Karpas-422 (cell line): ENCODE measurements around the gene EGFLAM.

- PRO-cap: no peak
- RAMPAGE, long total RNA: no peak
Observed at GRCh38 chr5:36242650-36242992, 896 bp upstream of the NADK2 start.

- PRO-cap: bidirectional peak, plus-strand start at chr5:36876781, minus-strand start at chr5:36876689
- RAMPAGE, long total RNA: no peak
Observed at GRCh38 chr5:36876511-36876728, 149 bp upstream of the NIPBL start.

DNA sequence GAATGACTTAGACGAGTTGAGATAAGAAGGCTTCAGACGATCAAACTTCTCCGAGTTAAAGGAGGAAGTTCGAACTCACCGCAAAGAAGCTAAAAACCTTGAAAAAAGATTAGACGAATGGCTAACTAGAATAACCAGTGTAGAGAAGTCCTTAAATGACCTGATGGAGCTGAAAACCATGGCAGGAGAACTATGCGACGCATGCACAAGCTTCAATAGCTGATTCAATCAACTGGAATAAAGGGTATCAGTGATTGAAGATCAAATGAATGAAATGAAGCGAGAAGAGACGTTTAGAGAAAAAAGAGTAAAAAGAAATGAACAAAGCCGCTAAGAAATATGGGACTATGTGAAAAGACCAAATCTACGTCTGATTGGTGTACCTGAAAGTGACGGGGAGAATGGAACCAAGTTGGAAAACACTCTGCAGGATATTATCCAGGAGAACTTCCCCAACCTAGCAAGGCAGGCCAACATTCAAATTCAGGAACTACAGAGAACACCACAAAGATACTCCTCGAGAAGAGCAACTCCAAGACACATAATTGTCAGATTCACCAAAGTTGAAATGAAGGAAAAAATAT, 144.6 kb downstream of the WDR70 start:
- PRO-cap: no peak
- RAMPAGE, long total RNA: no peak

- PRO-cap: no peak
- RAMPAGE, long total RNA: no peak
Observed at GRCh38 chr5:37838881-37839386, 907 bp downstream of the GDNF start.

- PRO-cap: no peak
- RAMPAGE, long total RNA: no peak
Observed at GRCh38 chr5:38258278-38259428, at the start of gene EGFLAM. EGFLAM (plus strand) TSS chr5:38258559.

GRCh38 chr5:38386718-38387116, 128.4 kb downstream of the EGFLAM start:
- PRO-cap: no peak
- RAMPAGE, long total RNA: no peak

DNA sequence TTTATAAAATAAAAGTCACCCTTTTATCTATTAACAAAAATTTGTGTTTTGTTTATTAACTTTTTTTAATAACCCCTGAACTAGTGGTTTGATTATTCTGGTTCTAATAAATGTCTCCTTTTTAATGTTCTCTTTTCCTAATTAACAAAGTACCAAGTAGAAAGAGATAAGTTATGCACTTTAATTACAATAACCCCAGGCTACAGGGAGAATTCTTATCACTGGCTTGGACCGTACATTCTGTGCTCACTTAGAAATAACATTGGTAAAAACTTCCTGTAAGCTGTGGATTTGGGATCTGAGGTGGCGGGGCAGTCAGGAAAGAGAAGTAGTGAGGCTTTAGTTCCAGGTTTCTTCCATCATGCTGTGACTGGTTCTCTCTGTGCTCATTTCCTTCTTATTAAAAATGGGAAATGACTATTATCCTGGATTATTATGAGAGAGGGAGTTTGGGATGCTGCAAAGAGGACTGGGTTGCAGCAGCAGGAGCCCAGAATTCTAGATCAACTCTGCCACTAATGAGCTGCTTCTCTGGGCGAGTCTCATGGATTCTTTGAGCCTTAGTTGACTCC, 142.0 kb downstream of the EGFLAM start:
- PRO-cap: no peak
- RAMPAGE, long total RNA: no peak

DNA sequence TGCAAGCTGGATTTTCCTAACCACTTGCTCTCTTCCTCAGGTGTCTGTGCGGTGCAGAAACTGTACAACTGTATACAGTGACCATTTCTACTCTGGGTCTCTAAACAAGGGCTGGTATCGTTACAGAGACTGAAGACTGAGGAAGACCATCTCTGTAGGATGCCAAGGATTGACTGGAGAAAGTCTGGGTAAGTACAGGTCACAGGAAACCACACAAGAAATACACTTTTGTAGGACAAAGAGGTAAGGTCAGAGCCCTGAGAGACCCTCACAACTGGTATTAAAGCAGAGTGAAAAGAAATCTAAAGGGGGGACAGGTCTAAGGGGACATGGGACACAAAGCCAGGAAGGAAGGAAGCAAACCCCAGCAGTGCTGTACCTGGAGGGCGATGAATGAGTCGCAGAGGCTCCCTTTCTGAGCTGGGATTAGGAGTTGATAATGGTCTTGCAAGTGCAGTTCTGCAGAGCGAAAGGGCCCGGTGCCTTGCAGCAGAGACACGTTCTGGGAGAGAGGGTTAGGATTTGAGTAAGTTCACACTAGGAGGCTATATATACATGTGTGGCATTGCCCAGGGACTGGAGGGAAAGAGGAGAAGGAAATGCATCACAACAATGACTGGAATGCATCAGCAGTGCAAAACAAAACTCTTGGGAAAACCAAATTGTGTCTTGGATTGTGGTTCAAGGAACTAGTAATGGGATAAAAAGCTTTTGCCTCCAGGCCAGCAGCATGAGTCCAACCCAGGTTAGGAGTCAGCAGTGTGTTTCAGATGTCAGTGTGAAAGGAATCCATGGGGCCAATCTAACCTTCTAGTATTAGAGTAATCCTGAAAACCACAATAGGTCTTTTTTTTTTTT, 38.7 kb upstream of the LIFR start:
- PRO-cap: no peak
- RAMPAGE, long total RNA: no peak

GRCh38 chr5:38639360-38639983, 83.0 kb upstream of the LIFR start:
- PRO-cap: no peak
- RAMPAGE, long total RNA: no peak

DNA sequence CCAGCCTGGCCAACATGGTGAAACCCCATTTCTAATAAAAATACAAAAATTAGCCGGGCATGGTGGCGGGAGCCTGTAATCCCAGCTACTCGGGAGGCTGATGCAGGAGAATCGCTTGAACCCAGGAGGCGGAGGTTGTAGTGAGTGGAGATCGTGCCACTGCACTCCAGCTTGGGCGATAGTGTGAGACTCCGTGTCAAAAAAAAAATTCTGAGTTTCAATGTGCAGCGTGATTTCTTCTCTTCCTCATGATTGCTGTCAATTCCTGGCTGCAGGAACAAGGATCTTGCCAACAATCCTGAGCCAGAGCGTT, 38.5 kb upstream of the OSMR start:
- PRO-cap: no peak
- RAMPAGE, long total RNA: no peak

GRCh38 chr5:38816165-38816711, 29.6 kb upstream of the OSMR start:
- PRO-cap: no peak
- RAMPAGE, long total RNA: no peak

- PRO-cap: no peak
- RAMPAGE, long total RNA: no peak
Observed at GRCh38 chr5:38847266-38848435, 1.8 kb downstream of the OSMR start.

GRCh38 chr5:38909278-38910084, 63.7 kb downstream of the OSMR start:
- PRO-cap: no peak
- RAMPAGE, long total RNA: no peak

GRCh38 chr5:38958652-38959089, 112.9 kb downstream of the OSMR start:
- PRO-cap: no peak
- RAMPAGE, long total RNA: no peak

- PRO-cap: no peak
- RAMPAGE, long total RNA: no peak
Observed at GRCh38 chr5:39031444-39031885, 42.7 kb downstream of the RICTOR start.

GRCh38 chr5:39072606-39073097, 1.5 kb downstream of the RICTOR start:
- PRO-cap: no peak
- RAMPAGE, long total RNA: no peak

- PRO-cap: no peak
- RAMPAGE, long total RNA: no peak
Observed at GRCh38 chr5:39076838-39077710, 2.9 kb upstream of the RICTOR start.

DNA sequence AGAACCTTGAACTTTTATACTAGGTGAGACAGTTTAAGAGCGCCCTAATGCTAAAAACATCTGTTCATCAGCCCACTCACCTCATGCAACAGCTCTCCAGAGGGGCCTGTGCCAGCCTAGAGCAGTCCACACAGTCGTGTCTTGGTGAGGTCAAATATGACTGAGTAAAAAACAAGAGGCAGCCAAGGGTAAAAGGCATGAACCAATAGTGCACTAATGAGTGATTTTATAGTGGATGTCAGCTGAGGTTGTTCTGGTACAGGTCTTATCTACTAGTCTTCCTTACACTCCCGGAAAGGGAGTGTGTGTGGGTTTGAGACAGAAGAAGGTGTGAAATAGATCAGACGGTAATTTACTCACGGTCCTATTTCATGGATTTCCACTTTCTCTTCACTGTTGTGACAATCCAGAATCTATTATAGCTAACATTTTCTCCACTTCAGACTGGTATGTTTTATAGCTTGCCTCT, 6.9 kb upstream of the C9 start:
- PRO-cap: no peak
- RAMPAGE, long total RNA: no peak

DNA sequence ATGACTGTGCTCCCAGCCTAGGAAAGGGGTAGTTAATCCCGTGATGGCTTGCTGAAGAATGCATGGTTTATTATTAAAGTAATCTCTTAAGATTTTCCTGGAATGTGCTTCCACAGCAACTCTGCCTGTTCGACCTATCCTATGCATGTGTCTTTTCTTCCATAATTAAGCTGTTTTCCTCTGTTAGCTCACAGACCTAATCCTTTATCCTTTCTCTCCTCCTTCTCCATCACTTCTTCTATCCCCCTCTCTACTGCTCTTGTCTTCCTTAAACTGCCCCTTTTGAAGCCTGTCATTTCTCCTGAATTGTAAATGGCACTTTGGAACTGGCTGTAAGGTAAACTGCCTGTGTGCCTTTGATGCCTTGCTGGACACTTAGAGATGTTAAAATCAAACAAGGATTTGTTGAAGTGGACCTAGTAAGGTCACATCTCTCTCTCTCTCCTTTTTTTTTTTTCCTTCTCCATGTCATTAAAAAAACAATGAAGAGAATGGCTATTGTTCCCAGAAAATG, 2.6 kb upstream of the DAB2 start:
- PRO-cap: no peak
- RAMPAGE, long total RNA: no peak

DNA sequence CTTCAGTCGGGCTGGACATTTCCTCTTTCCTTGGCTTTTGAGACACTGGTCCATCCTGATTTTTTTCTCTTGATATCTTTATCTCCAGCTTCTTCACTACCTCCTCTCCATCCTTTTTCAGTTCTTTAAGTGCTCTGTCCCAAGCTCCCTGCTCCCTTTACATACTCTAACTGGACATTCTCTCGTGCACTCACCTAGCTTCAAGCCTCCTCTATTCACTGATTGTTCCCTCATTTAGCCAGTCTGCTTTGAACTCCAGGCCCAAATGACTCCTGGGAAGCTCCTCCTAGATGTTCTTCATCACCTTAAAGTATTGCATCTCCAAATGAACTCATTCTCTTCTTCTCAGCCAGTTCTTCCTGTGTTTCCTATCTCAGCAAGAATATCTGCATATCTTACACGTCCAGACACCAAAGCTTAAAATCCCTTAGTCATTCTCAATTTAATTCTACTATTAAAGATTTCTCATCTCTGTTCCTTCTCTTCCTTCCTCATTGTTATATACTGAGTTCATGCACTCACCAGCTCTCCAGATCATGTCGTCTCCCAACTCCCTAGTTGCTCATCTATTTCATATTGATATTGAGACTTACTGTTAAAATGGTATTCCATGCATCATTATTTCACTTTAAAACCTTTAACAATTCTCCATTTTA, 118.5 kb upstream of the DAB2 start:
- PRO-cap: no peak
- RAMPAGE, long total RNA: no peak